Cardiac ventricle fibroblast (primary cell): ENCODE measurements around the gene PDGFRB.

- RAMPAGE, long total RNA: no peak
These were observed 59.8 kb downstream of the ARHGEF37 start for GRCh38 chr5:149640799-149641832.

GRCh38 chr5:149776477-149777078, 46.5 kb downstream of the PPARGC1B start:
- RAMPAGE, long total RNA: no peak

- RAMPAGE, long total RNA: no peak
These were observed 69.0 kb downstream of the PPARGC1B start for GRCh38 chr5:149798913-149799719.

DNA sequence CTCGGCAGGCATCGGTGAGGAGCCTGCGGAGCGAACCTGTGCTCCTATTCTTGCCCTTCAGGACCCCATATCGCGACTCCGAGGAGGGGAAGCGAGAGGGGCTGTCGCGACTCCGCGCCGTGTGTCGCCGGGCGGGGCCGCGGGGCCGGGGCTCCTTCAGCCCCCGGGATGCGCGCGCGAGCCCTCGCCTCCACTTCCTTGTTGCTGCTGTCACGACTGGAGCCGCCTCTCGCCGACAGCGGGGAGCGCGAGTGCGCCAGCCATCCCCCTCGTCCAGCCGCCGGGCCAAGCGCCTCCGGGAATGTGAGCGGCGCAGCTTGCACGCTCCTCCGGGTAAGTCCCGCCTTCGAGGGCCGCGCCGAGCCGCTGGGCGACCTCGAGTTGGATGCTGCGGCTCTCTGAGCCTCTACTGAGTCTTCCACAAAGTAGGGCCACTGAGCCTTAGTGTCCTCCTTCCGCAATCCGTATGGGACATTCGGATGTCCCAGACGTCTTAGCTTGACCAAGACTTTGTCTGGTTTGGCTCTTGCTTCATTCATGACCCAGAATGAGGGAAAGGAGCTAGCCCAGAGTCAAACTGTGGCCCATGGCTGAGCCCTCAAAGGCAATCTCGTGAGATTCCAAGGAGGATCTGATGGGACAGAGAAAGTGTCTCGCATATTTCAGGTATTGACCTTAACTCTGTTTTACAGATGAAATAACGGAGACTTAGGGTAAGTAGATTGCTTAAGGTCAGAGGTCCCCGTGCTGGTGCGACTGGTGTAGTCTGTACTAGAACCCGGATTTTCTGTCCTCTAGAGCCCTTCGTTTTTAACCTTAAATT, 519 bp downstream of the HMGXB3 start:
- RAMPAGE, long total RNA: no peak

GRCh38 chr5:150124255-150124748, 31.3 kb downstream of the PDGFRB start:
- RAMPAGE, long total RNA: no peak

DNA sequence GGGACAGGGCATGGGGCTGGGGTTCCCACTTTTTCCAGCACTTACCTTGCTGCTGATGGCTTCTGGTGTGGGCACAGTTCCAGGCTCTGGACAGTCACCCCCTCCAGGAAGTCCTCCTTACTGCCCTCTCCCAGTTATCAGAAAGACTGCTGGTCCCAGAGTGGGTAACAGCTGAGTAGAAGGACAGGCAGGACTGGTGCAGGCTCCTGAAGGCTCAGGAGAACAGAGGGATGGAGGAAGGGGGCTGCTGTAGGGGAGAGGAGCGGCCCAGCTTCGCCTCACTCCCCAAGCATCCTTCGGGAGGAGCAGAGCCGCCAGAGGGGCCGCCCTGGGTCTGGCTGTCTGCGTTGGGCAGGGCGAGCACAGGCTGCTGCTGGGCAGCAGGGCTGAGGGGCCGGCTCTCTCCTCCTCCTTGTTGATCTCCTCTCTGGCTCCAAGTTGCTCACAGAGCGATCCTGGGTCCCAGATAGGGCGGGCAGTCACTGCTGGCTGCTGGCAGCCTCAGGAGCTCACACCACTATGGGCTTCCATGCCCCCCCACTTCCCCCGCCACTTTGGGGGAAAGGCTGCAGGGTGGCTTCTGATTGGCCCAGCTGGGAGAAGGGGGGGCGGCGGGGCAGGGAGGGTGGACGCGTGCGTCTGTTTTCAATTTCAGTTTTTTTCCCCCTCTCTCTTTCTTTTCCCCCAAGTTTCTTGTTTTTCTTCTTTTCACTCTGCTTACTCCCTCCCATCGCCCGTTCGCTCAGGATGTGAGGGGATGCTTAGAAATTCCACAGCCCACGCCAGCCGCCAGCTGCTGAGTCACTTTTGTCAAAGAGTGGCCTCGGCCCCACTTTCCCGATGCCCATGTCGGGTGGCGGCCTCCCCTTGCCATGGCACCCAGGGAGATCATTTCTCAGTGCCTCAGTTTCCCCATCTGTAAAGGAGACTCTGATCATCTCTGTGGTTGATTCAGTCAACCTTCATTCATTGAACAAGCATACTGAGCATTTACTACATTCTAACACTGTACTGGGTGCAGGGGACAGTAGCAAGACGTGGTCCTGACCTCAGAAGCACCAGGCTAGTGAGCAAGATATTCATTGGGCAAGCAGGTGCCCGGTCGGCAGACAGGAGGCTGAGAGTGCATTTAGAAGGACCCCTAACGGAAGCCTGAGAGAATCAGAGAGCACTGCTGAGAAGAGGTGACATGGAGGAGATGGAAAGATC, at the start of gene PDGFRB:
Gene PDGFRB (minus strand): TSS at position 494 of the 1,209 bp plus-strand sequence.
- RAMPAGE, long total RNA: start-site peak on the minus strand centred at position 416 of the sequence, 160 bp wide, 1,586 and 205 reads in 2 replicates

DNA sequence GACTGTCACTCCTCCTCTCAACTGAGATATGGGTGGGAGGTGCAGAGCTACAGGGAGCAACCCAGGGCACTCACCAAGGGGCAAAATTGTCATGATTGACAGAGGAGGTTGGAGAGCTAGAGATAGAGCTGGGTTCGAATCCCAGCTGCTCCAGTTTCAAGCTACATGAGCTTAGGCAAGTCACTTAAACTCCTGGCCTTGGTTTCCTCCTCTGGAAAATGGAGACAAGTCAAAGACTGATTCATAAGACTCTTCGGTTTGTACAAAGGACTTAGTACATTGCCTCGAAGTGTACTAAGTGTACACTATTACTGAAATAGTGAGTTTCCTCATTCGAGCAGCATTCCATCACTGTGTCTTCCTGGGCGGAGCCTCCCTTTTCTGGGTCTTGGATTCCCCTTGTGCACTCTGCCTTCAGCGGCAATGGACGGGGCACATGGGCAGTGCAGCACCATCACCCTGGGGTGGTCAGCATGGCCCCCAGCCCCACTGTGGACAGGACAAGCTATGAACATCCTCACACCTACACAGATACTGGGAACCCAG, 2.9 kb upstream of the PDGFRB start:
- RAMPAGE, long total RNA: no peak

DNA sequence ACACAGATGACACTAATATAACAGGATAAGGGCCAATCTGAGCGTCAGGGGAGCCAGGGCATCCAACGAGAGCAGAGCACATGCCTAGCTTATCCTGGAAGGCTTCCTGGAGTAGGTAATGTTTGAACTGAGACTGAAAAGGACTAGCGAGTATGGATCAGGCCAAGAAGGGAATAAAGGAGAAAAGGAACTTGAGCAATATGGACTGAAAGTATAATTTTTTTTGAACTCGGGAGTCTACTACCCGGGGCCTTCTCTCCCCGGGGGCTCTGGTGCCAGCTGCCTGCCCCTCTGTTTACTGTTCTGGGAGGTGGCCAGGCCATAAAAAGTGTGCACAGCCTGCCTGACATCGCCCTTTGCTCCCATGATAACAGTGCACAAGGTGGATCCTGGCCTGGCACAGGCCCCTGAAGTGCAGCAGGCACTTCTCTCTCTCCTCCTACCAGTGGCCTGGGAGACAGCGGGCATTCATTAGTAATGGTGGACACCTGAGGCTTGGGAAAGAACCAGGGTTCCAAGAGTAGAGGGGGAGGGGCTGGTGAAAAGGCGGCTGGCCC, 4.7 kb upstream of the SLC6A7 start:
- RAMPAGE, long total RNA: no peak

DNA sequence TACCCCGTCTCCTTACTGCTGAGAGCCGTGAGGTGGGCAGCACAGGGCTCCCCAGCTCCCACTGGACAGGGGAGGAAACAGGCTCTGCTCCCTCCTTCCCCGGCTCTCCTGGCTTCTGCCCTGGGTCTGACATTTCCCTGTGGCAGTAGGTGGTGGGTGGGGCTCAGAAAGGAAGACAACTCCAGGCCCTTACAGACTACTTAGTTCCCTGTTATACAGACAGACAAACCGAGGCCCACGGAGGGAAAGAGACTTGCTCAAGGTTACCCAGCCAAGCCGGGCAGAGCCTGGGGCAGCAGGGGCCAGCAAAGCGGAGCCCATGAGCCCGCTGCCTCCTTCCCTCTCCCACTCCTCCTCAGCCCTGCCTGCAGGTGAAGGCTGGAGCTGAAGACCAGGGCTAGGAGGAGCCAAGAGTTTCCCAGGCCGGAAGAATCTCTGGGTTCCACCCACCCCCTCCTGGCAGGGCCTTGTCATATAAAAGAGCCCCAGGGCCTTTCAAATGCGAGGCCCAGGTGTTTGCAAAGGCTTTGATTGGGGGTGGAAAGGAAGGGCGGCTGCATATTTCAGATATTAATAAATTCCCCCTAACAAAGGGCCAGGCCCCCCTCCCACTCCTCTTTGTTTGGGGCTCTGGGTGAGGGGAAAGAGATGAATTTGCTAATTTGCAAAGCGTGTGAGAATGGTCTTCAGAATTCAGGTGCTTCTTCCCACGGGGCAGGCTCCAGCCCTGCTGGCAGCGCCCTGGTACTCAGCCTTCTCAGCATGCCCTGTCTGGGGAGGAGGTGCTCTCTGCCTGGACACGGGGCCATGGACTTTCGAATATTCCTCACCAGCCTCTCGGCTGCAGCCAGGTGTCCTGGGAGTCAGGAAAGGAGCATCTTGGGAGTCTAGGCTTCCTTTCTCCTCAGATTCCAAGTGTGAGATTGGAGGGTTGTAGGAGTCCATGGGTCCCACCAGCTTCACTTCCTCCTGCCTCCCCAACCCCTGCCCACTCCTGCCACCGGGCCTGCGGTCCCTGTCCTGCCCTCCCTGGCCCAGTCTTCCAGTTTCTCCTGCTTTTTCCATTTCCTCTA, 21.5 kb downstream of the SLC6A7 start:
- RAMPAGE, long total RNA: no peak

GRCh38 chr5:150328515-150329267, 26.0 kb upstream of the ARSI start:
- RAMPAGE, long total RNA: no peak

DNA sequence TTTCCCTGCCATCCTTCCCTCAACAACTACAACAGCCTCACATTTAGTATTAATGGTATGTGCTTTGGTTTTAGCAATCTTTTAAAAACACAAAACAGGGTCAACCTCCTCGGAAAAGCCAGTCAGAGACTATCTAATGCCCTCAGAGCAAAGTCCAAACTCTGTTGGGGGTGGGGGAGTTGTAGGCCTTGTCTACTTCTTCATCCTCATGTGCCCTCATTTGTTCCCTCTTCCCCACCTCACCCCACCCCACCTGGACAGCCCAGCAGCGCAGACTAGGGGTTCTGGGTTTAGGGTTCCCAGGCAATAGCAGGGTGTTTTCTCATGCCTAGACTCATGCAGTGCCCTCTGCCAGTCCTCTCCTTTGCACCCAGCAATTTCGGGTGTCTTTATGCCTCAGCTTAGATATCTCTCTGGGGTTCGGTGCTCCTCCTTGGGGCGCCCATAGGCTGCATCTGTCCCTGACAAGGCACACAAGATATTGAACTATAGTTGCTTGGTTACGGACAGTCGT, 816 bp upstream of the TCOF1 start:
- RAMPAGE, long total RNA: no peak

GRCh38 chr5:150363378-150363857, 5.9 kb downstream of the TCOF1 start:
- RAMPAGE, long total RNA: no peak

DNA sequence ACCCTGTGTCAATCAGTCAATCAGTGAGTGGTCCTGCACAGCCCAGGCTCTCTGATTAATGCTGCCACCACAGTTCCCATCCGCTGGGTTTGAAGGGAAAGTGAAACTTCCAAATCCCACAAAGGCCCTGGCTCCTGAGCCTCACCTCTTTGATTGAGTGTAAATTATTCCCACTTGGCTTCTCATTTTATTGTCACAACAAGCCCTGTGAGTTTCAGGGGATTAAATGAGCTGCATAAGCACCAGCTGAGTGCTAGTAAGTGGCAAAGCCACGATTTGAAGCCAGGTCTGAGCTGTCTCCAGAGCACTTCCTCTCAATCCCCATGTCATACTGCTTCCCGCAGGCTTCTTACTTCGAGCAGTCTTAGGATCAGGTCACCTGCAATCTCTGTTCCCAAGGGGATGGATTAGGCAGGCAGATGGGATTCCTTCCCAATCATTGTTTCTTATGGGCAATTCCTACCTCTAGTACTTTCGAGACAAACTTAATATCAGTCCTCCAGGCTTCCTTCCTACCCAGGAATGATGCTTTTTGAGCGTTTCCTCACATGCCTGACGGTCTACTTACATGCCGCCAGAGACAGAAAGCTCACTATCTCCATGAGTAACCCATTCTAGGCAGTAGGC, 17.9 kb downstream of the RPS14 start:
- RAMPAGE, long total RNA: no peak

GRCh38 chr5:150435921-150436576, 13.5 kb downstream of the RPS14 start:
- RAMPAGE, long total RNA: no peak

DNA sequence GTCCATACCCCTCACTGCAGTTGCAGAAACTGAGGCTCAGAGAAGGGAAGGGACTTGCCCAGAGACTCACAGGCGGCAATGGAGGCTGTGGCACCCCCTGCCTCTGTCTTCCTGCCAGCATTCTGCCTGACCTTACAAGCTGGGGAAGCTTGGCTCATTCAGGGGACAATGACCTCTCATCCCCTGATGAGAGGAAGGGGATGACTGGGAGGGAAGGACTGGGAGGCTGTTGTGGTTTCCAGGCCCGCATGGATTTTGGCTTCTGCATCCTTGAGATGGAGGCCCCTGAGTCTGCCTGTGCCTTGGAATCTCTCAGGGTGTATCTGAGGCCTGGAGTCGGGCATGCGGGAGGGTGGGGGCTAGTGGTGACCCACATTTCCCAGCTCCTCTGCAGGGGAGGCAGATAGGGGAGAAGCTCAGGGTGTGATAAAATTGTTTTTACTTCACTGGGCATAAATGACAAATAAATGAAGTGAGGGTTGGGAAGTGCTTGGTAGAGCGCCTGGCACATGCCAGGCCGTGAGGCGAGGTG, 1.0 kb downstream of the NDST1 start:
- RAMPAGE, long total RNA: no peak

DNA sequence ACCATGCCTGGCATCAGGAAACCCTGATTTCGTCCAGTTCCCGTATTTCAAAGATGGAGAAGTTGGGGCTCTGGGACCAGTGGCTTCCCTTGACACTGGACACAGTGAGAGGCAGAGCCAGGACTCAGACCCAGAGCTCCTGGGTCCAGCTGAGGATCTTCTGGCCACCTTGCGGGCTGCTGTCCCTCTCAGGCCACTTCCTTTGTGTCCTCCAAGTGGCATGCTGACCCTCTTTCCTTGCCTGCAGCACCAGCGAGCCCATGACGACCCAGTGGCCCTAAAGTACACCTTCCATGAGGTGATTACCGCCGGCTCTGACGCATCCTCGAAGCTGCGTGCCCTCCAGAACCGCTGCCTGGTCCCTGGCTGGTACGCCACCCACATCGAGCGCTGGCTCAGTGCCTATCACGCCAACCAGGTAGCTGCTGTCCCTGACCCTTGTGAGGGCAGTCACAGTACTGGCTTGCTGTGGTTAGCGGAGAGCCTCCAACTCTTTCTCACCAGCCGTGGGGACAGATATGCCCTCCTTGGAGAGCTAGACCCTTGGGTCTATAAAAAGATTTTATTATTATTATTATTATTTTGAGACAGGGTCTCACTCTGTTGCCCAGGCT, 40.1 kb downstream of the NDST1 start:
- RAMPAGE, long total RNA: no peak

GRCh38 chr5:150609577-150610230, 30.8 kb upstream of the SYNPO start:
- RAMPAGE, long total RNA: no peak

- RAMPAGE, long total RNA: no peak
These were observed 30.2 kb upstream of the SYNPO start for GRCh38 chr5:150610231-150610713.

DNA sequence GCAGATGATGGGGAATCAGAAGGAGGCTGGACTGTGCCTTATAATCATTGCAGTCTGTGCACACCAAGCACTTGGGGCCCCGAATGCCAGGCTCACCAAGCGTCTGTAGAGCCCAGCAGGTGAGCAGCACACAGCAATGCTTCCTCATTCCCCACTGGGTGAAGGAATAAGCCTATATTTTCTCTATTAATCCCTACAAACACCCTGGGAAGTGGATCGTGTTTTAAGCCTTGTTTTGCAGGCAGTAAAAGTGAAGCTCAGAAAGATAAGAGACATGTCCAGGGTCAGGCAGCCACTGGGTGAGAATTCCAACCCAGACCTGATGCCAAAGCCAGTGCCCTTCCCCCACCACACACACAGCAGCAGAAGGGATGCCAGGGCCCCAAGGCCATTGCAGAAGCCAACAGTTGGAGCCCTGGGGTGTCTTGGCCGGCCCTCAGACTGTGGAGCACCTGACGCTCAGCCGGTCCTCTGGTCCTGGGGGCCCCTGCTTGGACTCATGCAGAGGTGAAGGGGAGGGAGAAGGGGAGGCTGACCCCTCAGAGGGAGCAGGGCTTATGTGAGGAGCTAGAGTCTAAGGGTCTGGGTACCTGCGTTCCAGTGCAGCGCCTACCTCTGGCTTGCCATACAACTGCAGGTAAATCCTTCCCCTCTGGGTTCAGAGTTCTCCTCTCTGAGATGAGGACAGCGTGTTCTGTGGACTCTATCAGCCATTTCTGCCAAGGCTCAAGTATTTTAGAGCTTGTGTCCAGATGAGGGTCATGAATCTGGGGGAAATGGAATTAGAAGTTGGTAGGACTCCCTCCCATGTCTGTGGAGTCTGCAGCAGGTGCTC, 26.3 kb upstream of the SYNPO start:
- RAMPAGE, long total RNA: no peak

DNA sequence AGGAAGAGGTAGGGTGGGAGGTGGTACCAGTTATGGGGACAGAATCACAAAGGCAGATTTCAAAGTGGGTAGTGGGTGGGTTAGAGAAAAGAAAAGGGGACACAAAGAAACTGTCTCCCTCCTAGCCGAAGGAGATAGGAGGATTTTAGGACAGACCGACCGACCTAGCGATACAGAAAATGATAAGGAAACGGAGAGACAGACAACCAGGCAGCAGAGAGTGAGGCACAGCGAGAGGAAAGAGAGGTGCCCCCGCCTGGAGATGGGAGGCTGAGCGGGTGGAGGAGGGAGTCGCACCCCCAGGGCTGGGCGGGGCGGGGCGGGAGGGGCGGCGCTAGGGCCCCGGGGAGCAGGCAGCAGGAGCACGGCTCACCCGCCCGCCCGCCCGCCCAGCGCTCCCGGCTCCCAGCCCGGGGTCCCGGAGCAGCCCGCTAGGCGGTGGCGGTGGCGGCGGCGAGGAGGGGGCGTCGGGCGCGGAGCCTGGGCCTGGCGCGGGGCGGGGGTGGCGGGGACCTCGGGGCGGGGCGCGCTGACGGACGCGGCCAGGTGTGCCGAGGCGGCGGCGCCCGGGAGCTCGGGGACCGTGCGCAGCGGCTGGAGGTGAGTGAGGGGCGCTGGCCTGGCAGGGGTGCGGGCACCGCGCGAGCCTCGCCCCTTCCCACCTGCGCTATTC, 16.0 kb upstream of the SYNPO start:
- RAMPAGE, long total RNA: no peak